Measurements from ENCODE around the genes BACH1, KRTAP24-1 and KRTAP22-2.

DNA sequence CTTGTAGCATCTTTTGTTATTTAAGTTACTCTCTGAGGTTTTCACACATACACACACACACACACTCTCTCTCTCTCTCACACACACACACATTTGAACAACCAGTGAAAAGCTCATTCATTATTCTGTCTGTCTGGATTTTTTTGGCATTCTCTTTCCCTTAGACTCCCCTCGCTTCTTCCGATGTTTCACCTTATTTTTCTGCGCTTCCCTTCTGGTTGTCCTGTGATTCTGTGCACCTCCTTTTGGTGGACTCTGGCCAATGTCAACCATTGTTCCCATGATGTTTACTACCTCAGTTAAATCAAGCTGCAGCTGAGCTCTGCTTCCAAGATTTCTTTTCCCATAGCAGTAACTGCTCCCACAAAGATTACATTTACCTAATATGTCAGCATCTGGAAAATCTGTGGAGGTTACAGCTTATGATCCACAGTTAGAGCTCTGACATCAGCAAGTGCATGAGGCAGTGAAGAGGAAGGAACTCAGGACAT is 69.8 kb upstream of the ADAMTS5 start:
- RRBS, result no CpG with 5 or more reads among the region's 3 CpGs

- RRBS, result no CpG with 5 or more reads among the region's 5 CpGs
Measured at GRCh38 chr21:27104961-27105616, 138.2 kb upstream of the ADAMTS5 start.

DNA sequence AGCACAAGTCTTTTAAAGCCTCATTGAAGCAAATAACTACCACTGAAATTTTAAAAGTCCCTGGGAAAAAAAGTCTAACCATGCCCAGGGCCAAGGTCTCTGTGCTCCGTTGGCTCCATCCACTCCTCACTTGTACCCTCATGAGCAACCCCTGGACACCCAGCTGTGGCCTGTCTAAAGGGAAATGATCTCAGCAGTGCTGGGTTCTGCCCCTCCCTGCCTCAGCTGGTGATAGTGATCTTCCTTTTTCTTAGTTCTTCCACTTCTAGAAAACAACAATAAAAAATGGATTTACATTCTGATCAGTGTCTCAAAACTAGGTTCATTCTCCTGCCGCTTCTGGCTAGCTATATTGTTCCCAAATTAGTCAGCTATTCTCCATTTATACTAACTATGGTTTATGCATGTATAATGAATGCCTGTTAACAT is 423.5 kb upstream of the ADAMTS5 start:
- RRBS, result no CpG with 5 or more reads among the region's 2 CpGs

DNA sequence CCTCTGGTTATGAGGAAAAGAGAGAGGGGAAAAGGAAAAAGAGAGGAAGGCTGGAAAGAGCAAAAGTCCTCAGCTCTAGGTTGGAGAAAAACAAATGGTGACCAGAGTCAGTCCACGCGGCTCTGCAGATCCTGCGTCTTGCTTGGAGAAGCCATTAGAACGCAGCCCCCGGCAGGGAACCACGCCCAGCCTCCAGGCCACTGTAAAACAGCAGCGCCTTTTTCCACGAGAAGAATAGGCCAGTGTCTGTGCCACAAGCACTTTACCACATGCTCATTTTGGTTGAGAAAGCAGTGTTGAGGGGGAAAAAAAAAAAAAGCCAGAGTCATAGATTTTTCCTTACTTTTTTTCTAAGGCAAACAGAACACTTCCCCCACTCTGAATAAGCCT is 846.9 kb upstream of the ADAMTS5 start:
- RRBS, result no CpG with 5 or more reads among the region's 8 CpGs

GRCh38 chr21:27884734-27885094 is 917.8 kb upstream of the ADAMTS5 start:
- RRBS, result no CpG with 5 or more reads among the region's 4 CpGs

DNA sequence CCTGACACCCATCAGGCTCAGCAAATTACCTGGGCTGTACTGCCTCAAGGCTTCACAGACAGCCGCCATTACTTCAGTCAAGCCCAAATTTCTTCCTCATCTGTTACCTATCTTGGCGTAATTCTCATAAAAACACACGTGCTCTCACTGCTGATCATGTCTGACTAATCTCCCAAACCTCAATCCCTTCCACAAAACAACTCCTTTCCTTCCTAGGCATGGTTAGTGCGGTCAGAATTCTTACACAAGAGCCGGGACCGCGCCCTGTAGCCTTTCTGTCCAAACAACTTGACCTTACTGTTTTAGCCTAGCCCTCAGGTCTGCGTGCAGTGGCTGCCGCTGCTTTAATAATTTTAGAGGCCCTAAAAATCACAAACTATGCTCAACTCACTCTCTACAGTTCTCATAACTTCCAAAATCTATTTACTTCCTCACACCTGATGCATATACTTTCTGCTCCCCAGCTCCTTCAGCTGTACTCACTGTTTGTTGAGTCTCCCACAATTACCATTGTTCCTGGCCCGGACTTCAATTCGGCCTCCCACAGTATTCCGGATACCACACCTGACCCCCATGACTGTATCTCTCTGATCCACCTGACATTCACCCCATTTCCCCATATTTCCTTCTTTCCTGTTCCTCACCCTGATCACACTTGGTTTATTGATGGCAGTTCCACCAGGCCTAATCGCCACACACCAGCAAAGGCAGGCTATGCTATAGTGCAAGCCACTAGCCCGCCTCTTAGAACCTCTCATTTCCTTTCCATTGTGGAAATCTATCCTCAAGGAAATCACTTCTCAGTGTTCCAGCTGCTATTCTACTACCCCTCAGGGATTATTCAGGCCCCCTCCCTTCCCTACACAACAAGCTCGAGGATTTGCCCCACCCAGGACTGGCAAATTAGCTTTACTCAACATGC is 720.4 kb downstream of the N6AMT1 start:
- RRBS, result no CpG with 5 or more reads among the region's 15 CpGs

- RRBS, result no CpG with 5 or more reads among the region's 4 CpGs
Measured at GRCh38 chr21:28865809-28866284, 19.3 kb downstream of the N6AMT1 start.

DNA sequence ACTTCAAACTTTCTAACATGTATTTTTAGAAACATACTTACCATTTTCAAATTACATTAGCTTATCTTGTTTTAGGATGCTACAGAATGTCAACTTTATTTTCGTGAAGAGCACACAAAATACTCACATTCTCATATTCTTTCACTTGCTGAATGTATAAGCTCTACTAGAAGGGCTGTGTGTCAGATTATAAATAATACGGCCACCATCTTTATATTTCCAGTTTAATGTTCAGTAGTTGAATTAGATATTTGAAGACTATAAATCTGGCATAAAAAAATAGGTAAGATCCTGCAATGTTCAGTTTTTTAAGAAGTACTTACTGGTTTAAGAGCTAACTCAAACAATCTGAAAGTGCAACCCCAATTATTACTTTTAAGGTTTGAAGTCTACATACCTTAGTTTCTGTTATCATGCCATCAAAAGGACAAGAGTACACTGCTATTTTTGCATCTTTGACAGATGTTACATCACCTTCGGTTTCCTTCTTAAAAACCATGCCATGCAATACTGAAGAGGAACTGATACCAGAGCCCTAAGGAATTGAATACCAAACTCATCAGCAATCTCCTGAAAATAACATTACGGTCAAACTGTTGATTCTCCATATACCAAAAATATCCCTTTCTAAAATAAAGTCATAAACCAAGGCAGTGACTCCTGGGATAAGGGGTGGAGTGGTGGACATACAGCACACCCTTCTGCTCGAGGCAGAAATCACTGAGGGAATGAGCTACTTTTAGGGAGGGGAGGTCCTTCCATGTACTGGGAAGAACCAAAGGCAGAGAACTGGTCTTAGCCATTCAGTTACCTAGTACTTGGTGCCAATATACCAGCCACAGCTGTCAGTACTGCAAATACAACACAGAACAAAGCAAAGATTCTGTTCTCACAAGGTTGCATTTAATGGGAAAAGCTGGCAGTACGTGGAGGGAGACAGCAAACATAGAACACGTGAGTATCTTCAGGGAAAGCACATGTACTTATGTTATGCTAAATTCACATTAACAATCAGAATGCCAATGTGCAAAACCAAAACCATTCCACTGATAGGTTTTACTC is 8.5 kb downstream of the CCT8 start:
- RRBS, result no CpG with 5 or more reads among the region's 7 CpGs

DNA sequence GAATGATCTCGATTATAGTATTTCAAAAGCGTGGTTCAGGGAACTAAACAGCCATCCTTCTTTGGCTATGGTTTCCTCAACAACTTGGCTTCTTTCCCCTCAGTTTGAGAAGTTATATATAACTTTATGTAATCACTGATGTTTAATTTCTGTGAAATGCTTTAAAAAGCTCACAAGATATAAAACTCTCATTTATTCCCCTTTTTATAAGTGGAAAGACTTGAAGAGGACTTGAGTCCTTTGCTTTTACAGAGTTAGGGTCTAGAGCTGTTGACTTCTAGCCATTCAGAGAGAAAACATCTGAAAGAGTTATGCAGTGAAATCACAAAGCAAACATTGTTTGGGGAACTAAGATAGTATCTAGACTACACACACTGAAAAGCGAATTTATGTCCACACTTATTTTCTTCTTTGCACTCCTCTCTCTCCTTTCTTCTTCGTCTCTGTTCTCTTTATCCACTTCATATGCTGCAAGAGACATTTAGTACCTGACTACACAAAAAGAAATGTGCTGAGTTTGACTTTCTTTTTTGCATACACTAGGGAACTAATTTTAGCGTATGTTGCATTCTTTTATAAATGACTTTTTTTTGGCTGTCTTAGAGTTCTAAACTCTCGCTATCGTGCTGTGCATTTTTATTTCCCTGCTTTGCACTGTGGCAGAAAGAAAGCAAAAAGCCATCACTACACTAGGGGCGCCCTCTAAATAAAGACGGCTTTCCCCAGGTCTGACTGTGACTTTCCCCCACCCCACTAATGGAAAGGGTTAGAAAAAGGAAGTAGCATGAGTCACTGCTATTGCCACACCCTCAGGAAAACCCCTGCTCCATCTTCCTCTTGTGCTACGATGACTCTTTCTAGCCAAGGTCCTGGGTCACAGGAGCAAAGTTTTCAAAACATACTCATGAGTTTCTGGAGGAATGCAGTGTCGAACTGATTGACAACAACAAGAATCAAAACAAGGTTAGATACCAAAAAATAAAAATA is 65.6 kb downstream of the MAP3K7CL start:
- RRBS, result no CpG with 5 or more reads among the region's 11 CpGs

- RRBS, result 2% methylated on average over 27 of the region's 88 CpGs
Measured at GRCh38 chr21:29298170-29298985, at the start of gene BACH1. Gene BACH1 (plus strand): TSS chr21:29298922.

DNA sequence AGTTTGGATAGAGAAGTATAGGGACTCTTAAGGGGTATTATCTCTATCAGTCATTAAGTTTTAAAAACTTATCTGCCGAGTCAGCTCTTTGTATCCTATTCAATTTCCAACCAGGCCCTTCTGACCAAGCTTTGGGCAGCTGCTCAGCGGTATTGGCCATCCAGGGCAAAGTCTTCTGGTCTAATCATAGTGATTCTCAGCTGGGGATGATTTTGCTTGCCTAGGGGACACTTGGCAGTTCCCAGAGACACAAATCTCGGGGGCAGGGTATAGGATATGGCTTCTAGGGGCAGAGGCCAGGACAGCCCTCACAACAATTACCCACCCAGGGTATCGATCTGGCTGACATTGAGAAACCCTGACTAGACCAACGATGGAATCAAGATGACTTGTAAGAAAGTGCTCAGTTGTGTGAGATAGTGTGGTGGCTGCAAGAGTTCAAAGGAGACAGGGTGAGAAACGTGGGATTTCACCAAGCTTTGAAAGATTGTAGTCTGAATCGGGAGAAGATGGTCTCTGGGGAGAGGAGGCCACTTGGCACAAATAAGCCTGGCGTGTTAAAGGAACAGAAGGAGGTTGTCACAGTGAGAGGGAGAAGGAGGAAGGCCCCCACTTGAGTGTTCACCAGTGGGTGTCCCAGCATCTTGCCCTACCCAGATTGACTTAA is 47.8 kb downstream of the BACH1 start:
- RRBS, result no CpG with 5 or more reads among the region's 8 CpGs

DNA sequence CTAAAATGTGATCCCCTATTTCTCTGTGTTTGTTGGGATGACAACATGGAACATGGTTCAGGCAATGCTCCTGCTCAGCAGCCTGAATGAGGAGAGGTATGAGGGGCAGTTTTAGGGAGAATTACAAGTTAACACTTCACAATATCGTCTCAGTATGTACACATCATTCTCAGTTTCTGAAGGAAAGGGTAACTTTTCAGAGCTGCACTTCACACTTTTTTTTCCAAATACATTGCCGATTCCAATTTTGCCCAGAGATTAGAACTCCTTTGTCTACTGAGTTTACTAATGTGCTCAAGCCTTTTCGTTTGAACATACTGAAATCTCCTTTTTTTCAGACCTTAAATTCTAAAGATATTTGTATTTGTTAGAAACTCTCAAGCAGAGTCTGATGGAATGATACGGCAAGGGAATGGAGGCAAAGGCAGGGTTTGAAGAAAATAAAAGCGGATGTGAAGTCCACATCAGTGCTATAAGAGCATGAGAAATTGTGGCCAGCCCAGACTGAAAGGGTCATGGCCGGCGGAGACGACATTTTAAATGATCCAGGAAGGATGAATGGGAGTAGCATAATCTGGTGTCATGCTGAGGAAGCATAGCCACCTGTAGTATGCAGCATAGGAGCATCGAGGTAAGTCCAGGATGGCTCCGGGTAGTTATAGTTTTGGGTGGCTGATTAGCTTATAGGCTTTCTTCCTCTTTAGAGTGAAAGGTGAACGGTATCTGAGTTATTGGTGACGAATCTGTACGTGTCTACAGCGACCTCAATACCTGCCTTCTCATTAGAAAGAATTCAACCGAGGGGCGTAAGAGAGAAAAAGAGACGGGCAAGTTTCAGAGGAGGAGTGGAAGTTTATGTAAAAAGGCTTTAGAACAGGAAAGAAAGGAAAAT is 129.1 kb downstream of the BACH1 start:
- RRBS, result no CpG with 5 or more reads among the region's 17 CpGs

DNA sequence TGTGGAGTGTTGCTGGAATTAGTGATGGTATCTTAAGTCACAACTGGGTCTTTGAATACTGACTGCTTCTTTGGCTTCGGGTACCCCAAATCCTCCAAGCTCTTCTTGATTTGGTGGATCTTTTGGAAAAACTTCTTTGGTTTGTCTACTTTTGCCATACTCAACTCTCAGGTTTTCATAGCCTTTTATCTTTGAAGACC is 185.8 kb downstream of the BACH1 start:
- RRBS, result no CpG with 5 or more reads among the region's 1 CpG

GRCh38 chr21:30282821-30283034 is at the start of gene KRTAP24-1:
Gene KRTAP24-1 (minus strand): TSS chr21:30282950.
- RRBS, result no CpG with 5 or more reads among the region's 2 CpGs

GRCh38 chr21:30408569-30409462 is 13.0 kb downstream of the KRTAP13-1 start:
- RRBS, result no CpG with 5 or more reads among the region's 15 CpGs

GRCh38 chr21:30590275-30590810 is at the start of gene KRTAP22-2:
Gene KRTAP22-2 (minus strand): TSS chr21:30590397.
- RRBS, result no CpG with 5 or more reads among the region's 1 CpG

DNA sequence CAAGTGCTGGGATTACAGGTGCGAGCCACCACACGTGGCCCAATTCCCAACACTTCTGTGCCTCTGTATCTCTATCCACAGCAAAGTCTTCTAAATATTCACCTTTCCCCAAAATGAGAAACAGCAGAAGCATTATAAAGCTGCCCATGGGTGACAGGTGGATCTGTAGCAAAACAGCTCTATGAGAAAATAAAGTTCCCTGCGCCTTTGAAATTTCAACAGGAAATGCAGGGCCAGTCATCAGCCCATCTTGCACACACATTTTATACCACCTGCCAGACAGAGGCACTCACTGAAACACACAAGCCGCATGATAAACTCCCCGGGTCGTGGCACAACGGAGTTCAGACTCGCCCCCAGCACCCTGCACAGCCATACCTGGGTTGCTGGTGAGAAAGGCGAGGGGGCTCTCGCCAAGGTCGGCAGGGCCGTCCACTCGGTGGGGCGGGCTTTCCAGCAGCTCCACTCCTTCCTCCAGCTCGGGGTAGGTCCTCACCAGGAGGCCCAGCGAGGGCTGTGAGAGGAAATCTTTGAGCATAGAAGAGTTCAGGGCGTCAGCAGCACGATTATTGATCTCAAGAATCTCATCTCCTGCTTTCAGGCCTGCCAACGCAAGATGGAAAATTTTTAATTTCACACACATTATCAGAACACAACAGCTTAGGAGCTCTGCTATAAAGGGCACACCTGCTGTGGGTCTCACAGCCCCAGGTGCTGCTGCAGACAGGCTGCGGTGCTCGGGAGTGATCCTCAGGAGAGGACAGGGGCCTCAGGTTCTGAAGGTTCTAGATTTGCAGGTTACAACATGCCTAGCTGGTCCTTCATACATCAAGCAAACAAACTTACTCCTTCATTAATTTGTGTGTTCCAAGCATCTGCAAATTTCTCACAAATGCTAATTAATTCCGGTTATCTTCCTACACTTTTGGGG is 144.0 kb upstream of the KRTAP19-8 start:
- RRBS, result no CpG with 5 or more reads among the region's 22 CpGs

- RRBS, result no CpG with 5 or more reads among the region's 5 CpGs
Measured at GRCh38 chr21:31231248-31231615, 112.8 kb downstream of the TIAM1 start.

DNA sequence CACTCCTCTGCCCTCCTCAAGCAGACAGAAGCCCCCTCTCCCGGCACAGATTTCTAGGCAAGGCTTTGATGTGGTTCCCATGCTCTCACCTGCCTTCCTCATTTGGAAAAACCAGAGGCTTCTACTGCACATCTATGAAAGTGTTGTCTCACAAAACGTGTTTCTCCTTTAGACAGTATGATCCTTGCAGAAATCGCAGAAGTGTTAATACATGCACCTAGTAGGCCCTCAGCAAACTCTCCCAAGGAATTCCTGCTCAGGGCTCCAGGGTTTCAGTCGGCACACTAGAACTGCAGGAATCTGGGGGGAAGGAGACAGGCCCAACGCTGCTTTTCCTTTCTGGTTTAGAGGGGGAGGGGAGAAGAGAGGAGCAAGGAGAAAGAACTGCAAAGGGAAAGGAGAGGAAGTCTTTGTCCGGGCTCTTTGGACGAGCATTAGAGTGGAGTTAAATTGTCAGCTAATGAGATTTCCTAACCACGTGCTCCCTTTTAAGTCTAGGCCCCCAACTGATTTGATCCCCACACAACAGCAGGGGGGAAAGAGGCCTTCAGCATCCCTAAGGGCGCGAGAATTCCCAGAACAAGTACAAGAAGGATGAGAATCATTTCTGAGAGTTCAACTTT is 103.8 kb upstream of the SOD1 start:
- RRBS, result no CpG with 5 or more reads among the region's 10 CpGs